ENCODE measurements around the genes NMNAT2 and APOBEC4.

- PRO-cap, result no peak
These were observed at the start of gene NMNAT2 for GRCh38 chr1:183417546-183418916. Gene NMNAT2, minus strand, starts transcription at chr1:183418380.

- PRO-cap, result no peak
These were observed 578 bp downstream of the SMG7 start for GRCh38 chr1:183472619-183473534.

DNA sequence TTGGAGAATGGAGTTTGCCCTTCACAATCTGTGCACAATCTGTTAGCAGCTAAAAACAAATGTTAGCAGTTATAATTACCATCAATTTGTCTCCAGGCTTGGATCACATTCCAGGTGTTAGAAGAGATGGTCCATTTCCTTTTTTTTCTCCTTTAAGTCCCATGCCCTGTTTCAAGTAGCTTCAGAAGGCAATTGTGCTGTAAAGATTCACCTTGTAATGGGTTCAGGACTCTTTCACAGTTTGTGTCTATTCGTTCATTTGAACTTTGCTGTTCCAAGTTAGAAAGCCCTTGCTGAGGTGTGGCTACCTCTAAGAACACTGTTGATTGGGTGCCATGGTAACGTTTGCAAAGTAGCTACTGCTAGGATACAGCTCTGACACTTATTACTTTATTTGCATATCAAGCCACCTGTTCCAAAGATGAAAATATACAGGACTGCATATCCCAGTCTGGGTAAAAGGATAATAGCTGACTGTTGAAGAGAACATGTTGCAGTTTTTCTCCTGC lies at the start of gene APOBEC4:
TSS of gene APOBEC4 (minus strand) at position 324 of the 509 bp plus-strand sequence.
- PRO-cap, result no peak

DNA sequence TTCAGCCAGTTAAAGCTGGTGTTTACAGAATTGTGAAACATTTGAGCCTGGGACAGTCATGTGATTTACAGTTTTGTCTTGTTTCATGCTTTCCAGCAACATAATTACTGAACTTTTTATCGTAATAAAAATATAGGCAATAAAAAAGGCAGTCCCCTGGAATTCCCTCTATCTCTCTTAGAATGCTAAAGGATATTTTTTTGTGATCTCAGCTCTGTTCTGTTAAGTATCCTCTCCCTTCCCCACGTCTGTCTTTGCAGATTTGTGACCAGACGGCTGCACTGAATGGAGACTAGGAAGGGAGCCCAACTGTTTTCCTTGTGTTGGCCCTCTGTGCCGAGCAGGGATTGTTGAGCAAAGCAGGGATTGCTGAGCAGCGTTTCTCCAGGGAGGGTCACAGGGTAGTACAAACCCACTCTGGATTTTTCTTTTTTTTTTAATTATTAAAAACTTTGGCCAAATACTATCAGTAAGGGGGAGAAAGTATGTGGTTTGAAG lies 70.2 kb upstream of the RGL1 start:
- PRO-cap, result no peak

DNA sequence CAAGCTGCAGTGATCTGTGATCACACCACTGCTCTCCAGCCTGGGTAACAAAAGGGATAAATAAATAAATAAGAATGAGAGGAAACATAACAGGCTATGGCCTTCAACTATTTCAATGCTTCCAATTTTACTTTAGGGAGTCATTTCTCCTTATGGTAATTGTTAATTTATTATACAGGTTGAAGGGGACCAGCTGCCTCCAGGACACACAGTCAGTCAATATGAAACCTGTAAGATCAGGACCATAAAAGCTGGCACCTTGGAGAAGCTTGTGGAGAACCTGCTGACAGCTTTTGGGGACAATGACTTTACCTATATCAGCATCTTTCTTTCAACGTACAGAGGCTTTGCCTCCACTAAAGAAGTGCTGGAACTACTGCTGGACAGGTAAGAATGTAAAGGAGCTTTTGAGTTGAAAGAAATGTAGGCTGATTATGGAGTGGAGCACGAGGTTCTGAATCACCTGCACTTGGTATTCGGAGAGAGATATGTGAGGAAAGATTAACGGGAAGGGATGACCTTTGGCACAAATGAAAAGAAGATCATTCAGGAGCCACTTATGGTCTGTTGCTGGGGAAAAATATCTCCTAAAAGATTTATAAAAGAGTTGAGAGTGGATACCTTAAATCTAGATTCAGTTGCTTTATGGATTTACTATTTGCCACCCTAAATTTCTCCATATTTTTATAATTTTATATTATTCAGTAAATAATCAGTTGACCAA lies 42.6 kb downstream of the RGL1 start:
- PRO-cap, result no peak

DNA sequence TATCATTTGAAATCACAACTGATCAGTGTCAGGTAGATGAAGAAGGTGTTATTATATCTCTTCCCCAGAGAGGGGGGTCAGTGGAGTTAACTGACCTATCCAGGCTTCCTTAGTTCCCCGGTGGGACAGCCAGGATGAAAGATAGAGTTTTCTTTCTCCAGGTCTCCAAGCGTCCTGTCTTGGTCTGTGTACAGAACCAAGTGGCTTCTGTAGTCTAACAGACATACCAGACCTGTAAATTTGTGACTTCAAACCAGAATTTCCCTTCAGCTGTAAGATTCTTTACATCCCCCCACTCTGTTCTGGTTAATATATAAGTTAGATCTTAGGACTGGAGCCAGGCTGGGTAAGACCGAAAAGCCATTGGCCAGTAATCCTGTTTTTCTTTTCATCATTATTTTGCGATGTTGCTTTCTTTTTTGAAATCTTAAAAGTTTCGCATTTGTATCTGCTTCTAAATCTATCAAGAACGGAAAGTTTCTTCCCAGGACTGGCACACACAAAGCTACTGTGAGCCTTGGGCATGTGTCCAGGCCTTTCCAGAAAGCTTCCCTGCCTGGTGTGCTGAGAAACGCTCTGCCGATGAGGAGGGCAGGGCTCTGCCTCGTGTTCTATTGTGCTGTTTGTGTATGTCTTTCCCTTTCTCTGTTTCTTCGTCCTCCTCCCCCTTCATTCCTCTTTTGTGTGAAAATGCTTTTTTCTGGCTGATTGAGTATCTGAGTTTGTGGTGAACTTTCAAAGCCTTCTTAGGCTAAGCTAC lies 72.3 kb downstream of the RGL1 start:
- PRO-cap, result no peak

- PRO-cap, result no peak
These were observed 94.6 kb downstream of the COLGALT2 start for GRCh38 chr1:183942818-183943375.

- PRO-cap, result no peak
These were observed 42.3 kb downstream of the COLGALT2 start for GRCh38 chr1:183995275-183995676.

DNA sequence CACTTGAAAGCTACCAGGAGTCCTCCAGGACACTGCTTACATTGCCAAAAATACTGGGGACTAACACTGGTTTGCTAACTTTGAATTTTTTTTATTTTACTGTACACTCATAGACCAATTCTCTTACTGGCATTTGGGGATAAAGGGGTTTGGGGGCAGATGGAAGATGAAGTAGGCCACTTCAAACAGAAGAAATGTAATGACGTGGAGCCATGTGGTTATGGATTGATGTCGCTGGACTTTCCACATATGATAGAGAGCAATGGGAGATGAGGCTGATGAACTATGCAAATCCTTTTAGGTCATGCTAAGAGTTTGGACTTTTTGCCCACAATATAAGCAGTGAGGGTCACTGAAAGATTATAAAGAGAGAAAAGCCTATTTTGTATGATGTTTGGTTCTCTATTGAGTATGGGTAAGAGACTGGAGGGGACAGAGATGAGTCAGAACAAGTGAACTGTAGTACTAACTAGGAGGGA lies 9.1 kb downstream of the C1orf21 start:
- PRO-cap, result no peak

DNA sequence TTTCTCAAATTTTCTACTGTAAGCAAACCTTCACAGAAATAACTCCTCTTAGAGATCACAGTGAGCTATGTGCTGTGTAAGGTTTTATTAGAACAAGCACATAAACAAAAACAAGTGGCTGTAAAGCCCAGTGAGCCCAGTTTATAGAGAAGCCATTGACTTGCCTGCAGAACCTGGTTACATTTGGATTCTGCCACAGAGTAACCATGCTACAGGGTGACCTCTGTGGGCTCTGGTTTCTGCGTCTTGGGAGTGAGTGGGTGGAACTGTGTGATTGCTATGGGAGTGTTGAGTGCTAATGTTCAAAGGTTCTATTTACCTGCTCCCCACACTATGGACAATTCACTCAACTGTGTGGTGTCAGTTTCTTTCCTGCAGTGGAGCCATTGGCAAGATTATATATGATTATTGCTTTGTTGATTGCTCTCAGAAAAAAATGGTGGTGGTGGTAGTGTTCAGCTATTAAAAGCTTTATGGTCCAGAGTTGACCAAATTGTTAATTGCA lies 105.3 kb downstream of the C1orf21 start:
- PRO-cap, result no peak

DNA sequence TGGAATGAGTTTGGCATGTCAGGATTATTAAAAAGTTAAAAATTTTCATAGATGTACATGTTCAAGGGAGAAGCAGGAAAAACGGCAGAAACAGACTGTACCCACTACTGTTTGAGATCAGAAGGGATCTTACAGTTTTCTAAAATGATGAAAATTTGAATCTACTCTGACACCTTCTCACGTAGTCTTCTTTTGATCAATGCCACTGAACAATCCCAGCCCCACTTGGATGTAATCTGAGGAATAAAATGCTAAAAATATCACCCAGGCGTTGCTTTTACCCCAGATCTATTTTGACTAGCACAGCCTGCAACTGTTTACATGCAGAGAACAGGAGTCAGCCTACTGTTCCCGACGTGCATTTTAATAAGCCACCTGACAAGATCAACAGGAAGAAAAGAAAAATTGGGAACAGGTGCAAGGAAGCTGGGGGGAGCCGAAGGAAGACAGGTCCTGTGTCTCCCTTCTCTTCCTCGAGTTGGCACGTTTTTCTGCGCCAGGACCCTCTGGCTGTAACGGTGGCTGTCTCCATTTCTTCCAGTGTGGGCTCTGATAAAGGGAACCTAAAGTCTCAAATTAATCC lies 117.1 kb downstream of the C1orf21 start:
- PRO-cap, result no peak

DNA sequence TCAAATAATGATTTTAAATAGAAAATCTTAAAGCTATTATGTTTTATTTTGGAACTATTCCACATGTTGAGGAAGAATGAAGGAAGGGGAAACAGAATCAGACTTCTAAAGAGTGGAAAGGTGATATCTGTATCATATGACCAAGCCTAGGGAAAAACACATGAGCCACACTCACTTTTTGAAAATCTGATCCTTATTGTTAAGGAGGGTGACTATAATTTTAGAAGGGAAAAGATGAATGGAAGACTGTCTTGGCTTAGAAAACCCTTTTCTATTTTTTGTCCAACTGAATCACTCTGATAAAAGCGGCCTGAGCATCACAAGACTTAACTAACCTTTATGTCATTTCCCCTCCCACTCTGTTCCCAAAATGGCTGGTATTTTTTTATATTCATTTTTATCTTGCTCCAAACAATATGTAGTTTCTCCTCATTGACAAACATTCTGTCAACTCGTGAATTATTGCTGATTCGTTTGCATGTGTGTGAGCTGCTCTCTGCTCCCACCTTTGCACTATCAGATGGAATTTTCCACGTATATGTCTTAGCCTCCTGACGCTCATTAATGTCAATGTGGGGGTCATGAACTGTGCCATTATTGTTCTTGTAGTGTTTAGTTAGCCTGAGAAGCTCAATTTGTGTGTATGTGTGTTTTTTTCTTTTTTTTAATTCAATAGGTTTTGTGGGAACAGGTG lies 169.9 kb downstream of the C1orf21 start:
- PRO-cap, result no peak

- PRO-cap, result no peak
These were observed 180.0 kb downstream of the EDEM3 start for GRCh38 chr1:184574495-184575205.

DNA sequence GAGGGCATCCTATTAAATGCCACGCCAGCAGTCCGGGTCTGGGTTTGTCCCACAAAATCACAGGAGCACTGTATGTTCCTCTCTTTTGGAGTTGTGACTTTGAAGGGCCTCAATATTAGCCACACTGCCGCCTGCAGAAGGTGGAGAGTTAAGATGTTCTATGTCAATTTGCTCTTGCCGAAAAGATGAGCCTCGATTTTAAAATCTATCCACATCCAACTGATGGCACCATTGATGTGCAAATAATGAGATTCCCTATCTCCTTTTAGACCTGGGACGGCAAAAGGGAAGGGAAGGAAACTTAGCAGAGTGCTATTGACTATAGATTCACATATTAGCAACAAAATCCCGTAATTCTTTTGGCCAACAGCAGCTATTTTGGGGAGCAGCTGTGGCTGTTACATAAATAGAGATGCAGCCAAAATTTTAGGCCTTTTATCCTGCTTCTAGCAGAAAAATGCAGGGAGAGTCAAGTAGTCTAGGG lies 133.7 kb downstream of the EDEM3 start:
- PRO-cap, result no peak

DNA sequence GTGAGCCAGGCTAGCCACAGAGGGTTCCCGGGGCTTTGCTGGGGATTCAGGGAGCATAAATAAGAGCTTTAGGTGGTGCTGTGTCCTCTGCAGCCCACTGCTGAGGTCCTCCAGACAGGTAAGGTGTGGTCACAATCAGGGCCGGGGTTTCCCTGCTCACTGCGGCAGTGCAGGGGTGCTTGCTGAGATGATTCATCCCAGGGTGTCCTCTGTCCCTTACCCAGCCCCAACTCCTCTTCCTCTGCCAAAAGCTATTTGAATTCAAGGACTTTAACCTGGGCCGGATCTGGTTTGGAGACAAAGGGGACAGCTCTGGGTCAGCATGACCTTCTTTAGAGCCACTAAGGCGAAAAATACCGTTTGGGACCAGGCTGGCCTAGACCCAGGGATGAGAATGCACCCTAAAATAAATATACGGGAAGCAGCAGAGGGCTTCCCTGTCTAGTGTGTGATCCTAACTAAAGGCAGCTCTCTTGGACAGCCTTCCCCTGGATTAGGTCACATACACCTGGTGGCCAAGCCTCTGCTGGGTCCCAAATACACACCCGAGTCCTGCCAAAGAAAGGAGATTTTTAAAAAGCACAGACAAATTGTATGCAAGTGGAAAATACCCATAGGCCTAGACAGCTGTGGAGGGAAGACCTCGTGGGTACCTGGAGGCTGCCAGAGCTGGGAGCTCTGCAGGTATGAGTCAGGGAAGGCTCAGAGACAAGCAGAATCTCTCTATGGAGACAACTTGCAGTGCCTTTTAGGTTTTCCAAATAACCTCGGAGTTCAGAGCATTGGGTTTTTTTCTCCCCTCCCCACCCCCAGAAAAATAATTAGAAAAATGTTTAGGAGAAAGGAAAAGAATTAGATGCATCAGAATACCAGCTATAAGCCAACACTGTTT lies 127.9 kb downstream of the EDEM3 start:
- PRO-cap, result no peak

GRCh38 chr1:185154960-185155639 lies 1.7 kb downstream of the TRMT1L start:
- PRO-cap, result no peak

DNA sequence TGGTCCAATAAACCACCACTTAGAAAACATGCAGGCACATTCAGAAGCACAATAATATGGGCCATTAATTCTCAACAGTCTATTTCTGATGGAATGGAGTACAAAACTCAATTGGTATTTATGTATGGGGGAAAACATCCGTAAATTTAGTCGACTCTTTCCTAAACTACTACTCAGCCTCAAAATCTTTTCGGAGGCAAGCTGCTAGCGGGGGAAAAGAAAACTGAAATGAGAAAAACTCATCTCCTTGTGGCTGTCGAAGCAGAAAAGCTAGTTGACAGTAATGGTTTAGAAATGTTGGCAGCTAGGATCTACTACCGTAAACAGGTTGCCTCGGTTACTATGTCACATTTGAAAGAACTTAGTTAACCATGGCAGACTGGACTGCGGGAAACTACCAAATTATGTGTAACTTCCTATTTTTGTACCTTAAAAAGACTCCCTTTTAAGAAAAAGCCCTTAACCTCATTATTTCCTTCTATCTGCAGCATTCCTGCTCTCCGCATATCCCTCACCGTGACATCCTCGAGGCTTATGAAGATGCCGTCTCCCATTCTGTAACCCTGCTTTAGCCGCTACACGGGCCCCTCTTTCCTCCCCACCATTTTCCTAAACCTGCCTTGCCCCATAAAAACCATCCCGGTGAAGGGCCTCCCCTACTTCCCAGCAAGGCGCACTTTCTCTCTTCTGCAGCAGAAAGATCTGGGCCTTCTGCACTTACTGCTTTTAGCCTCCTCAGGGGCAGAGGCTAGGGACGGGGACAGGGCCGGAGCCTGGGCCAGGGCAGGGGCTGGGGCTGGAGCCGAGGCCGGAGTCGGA lies 787 bp downstream of the TRMT1L start:
- PRO-cap, result no peak

DNA sequence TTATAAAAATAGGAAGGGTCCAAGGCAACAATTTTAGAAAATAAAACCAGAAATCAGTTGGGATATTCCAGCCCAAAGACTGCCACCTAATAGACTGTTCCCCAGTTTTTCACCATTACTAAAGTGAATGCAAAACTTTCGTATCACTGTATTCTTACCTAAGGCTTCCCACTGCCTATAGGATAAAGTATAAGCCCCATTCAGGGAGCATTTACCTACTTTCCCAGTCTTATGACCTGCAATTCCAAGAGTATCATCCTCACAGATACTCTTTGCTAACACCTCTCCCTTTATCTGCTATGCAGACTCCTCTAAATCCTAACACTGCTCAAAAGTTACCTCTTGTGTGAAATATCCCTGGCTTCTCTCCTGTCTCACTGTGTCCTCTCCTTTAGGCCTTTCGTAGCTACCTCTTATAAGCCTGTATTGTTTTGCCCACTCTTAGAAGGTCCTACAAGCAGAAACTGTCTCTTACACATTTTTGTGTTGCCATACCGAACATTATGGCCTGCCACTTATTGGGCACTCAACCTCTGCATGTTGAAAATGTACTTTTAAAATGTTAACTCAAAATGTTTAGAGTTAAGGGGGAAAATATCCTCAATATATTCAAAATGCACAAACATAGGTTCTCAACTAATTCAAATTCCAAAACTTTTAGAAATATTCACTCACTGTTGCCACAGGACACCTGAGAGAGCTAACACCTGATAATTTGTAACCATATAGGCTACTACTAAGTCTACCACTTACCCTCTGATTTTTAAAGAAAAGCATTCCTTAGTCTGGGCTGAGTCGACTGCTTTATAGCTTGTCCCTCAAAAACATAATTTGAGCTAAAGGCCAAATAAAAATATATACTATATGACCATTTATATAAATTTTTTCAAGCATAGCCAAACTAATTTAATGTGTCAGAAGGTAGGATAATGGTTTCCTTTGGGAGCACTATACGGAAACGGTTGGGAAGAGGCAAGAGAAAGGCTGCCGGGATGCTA lies 13.0 kb downstream of the IVNS1ABP start:
- PRO-cap, result no peak

- PRO-cap, result no peak
These were observed 29.3 kb upstream of the IVNS1ABP start for GRCh38 chr1:185346304-185346761.

- PRO-cap, result no peak
These were observed 56.6 kb upstream of the IVNS1ABP start for GRCh38 chr1:185373582-185374178.